SUDHL5 (cell line): ENCODE measurements around the gene ATPAF1.

- PRO-cap = no peak
Measured at GRCh38 chr1:46036525-46037708, 95.5 kb downstream of the PIK3R3 start.

GRCh38 chr1:46039354-46040191 lies 92.9 kb downstream of the PIK3R3 start:
- PRO-cap = no peak

GRCh38 chr1:46112901-46113597 lies 19.4 kb downstream of the PIK3R3 start:
- PRO-cap = no peak

- PRO-cap = bidirectional peak, plus-strand start at chr1:46132982, minus-strand start at chr1:46132627; bidirectional peak, plus-strand start at chr1:46133441, minus-strand start at chr1:46133342
Measured at GRCh38 chr1:46132750-46133541, 517 bp upstream of the PIK3R3 start.

DNA sequence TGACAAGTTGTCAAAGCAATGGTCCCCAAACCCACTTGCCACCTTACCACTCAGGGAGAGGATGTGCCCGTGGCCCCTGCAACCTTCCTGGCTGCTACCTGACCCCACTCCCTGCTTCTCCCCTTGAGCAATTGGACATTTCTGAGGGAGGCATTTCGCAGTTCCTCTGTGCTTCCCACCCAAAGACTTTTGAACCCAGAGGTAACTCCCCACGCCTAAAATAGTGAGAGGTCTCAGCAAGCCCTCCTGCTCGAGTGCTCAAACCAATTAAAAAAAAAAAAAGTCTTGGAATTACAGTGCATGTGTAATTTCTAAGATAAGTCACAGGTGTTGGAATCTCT lies 1.1 kb upstream of the PIK3R3 start:
- PRO-cap = no peak

DNA sequence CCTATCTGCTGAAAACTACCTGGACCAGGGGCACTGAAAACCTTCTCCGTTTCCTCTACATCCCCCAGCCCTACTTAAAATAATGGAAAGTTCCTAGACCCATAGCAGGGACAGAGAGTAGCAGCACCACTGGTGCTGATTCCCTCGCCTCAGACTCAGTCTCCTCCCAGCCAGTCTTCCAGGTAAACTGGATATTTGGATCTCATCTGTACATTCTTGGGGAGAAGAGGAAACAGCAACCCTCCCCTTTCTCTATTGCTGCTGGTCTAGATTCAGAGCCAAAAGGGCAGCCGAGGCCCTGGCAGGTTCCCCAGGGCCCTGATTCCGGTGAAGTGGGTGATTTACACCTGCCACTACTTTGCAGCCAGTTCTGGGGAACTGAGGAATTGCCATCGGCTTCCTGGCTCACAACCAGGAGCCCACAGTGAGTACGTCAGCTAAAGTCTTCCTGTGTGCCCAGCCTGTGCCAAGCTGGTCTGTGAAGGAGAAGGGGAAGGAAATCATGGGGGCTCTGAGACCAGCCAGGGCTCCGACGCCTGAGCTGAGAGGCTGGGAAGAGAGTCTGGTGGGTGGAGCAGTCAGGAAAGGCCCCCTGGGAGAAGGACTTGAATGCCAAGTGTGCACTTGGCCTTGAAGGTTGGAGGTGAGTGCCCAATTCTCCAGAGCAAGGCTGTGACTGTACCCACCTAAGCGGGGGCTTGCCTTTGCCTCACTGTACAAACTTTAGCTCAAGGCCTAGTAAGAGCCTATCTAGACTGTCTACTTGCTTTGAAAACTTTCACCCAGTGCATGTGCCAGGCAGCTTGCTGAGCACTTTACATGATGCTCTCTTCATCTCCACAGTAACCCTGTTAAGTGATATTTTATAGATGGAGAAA lies 1.2 kb downstream of the LURAP1 start:
- PRO-cap = no peak

GRCh38 chr1:46275985-46276463 lies 27.4 kb downstream of the LRRC41 start:
- PRO-cap = no peak

GRCh38 chr1:46297183-46297682 lies 6.2 kb downstream of the LRRC41 start:
- PRO-cap = no peak

DNA sequence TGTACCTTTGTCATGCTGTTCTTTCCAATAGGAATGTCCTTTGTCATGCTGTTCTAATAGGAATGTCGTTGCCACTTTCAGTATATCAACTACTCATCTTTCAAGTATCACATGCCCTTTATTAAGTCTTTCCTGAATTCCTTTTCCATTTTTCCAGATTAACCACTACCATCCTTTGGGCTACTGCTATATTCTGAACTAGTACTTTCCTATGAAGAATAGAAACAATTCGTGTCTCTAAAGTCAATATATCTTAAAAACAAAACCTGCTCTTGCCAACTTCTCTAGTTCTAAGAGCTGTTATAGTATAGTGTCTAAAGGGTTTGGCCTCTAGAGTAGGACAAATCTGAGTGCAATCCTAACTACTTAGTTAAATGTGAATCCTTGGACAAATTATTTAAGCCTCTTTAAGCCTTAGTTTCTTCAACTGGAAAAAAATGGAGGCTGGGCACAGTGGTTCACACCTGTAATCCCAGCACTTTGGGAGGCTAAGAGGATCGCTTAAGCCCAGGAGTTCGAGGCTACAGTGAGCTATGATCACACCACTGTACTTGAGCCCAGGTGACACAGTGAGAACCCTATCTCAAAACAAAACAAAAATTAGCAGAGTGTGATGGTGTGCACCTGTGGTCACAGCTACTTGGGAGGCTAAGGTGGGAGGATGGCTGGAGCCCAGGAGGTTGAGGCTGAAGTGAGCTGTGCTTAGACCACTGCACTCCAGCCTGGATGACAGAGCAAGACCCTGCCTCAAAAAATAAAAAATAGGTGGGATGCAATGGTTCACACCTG lies 4.4 kb downstream of the LRRC41 start:
- PRO-cap = no peak

DNA sequence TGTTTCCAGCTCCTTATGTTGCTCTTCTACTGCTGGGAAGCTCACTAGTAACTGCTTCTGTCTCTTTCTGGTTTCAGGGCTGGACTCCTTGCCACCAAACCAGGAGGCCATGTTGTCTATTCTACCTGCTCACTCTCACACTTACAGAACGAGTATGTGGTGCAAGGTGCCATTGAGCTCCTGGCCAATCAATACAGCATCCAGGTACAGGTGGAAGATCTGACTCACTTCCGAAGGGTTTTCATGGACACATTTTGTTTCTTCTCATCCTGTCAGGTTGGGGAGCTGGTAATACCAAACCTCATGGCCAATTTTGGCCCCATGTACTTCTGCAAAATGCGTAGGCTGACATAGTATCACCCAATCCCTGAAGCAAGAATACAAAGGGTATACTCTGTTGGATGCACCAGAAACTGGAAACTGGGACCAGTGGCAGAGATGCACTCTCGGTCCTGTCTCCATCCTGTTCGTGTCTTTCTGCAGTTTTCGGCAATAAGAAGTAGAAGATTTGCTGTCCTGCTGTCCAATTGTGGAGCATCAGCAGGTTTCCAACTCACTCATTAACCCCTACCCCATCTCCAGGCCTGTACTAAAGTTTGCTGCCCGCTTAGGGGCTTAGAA lies 21.0 kb downstream of the NSUN4 start:
- PRO-cap = no peak

GRCh38 chr1:46401589-46402420 lies 7.7 kb downstream of the FAAH start:
- PRO-cap = no peak

GRCh38 chr1:46533167-46533908 lies 2.0 kb downstream of the TMEM275 start:
- PRO-cap = no peak

DNA sequence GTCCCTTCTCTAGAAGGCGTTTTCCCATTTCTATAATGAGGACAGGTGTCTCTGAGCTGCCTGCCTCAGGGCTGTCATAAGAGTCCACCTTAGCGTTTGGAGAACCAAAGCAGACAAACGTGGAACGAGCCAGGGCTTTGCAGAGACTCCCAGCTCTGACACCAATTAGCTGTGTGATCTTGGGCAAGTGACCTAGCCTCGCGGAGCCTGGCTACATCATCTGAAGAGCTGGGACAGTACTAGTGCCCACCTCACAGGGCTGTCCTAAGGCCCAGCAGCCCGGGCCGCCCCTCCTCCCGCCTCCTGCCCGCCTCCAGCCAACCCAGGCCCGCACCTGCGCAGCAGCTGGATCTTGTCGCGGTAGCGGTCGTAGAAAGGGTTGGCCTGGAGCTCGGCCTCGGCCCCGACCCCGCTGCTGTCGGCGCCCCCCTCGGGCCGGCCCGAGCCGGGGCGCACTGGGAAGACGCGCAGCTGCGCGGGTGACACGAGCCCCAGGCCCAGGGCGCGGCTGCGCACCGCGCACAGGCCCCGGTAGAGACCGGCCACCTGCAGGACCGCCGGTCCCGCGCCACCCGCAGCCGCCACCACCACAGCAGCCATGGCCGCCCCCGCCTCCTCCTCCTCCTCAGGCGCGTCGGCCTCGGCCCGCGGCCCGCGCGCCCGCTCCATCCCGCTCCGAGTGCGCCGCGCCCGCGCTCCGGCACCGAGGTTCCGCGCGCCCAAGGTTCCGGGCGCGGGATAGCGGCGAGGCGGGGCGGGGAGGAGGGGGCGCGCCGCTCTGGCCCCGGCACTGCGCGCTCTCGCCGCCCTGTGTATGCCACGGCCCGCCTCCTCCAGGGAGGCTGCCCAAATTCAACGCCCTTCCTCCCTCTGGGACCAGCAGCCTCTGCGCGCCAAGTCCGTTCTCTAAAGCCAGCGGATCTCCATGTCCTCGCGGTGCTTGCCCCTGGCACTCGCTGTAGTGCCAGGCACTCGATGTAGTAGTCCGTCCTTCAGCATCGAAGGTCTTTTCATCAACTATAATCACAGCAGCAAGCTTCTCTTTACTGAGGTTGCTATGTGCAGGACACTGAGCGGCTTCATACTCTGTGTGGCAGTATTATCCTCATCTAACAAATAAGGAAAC lies at the start of gene ATPAF1:
ATPAF1 (minus strand) TSS at position 642 of the 1,126 bp plus-strand sequence.
- PRO-cap = unidirectional peak, plus-strand start at position 107 of the sequence; unidirectional peak, plus-strand start at position 339 of the sequence; bidirectional peak, plus-strand start at position 460 of the sequence, minus-strand start at position 457 of the sequence; bidirectional peak, plus-strand start at position 896 of the sequence, minus-strand start at position 627 of the sequence

GRCh38 chr1:46686612-46687044 lies 15.0 kb downstream of the TEX38 start:
- PRO-cap = no peak

DNA sequence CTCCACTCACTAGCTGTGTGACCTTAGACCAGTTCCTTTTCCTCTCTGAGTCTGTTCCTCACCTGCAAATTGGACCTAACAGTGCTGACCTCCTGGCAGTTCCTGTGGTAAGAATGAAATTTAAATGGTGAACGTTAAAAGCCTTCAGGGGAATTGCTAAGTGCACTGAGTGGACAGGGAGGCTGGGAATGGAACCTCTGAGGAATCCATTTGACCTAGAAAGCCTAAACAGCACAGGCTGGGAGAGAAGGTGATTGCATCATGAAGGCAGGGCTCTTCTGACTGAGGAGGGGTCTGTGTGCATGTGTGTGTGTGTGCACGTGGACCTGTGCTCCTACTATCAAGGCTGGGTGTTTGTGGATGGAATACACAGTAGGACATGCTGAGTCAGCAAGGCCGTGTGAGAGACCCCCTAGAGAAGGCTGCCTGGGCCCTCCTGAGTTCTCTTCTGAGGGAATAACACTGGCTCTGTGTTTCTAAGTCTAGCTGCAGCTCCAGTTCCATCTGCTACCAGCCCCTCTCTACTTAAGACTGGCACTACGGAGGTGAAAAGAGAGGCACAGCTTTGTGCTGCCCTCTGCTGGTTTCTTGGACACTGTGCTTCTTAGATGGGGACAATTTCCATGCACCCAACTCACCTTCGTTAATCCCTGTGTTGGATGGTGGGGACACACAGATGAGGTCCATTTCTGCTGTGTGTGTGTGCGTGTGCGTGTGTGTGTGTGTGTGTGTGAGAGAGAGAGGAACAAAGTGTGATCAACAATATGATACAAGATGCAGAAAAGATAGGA lies 6.1 kb upstream of the EFCAB14 start:
- PRO-cap = no peak

- PRO-cap = no peak
Measured at GRCh38 chr1:46754515-46755089, 35.7 kb upstream of the EFCAB14 start.

- PRO-cap = no peak
Measured at GRCh38 chr1:46799779-46800287, 987 bp downstream of the CYP4B1 start.

GRCh38 chr1:46802096-46802575 lies 3.3 kb downstream of the CYP4B1 start:
- PRO-cap = no peak

GRCh38 chr1:46960878-46961603 lies 19.8 kb upstream of the CYP4A11 start:
- PRO-cap = no peak

- PRO-cap = no peak
Measured at GRCh38 chr1:47035479-47035927, 12.0 kb downstream of the CYP4X1 start.